Measurements from ENCODE around the gene SIL1.

GRCh38 chr5:138536573-138537591, 6.2 kb downstream of the ETF1 start:
- RRBS = no CpG with 5 or more reads among the region's 4 CpGs

DNA sequence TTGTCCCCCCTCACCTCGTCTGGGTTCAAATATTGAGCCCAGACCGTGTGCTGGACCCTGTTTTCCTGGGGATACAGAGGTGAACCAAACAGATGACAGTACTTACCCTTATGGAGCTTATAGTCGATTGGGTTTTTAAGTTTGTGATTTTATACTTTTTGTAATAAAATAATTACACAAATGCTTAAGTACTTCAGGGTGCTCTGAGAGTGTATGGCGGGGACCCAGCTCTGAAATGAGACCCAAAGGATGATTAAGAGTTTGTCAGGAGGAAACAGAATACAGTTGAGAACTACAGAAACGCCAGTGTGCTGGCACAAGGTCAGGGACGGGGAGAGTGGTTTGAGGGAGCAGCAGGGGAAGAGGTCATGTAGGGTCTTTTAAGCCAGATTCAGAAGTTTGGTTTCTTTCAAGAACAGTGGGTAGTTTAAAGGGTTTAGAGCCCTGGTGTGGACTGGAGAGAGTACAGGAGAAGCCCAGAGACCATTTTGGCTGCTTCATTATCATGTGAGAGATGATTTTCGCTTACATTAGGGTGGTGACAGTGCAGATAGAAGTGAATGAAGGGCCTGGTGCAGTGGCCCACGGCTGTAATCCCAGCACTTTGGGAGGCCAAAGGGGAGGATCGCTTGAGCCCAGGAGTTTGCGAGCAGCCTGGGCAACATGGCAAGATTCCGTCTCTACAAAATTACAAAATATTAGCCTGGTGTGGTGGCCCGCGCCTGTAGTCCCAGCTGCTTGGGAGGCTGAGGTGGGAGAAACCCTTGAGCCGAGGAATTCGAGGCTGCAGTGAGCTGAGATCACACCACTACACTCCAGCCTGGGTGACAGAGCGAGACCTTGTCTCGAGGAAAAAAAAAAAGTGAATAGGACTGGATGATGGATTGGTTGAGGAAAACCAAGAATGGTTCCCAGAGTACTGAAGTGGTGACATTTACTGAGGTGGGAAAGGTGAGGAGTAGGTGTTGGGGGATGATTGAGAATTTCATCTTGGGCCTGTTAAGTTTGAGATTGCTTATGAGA, 1.3 kb upstream of the ETF1 start:
- RRBS = no CpG with 5 or more reads among the region's 17 CpGs

GRCh38 chr5:138557141-138557754, 14.2 kb upstream of the ETF1 start:
- RRBS = no CpG with 5 or more reads among the region's 8 CpGs

DNA sequence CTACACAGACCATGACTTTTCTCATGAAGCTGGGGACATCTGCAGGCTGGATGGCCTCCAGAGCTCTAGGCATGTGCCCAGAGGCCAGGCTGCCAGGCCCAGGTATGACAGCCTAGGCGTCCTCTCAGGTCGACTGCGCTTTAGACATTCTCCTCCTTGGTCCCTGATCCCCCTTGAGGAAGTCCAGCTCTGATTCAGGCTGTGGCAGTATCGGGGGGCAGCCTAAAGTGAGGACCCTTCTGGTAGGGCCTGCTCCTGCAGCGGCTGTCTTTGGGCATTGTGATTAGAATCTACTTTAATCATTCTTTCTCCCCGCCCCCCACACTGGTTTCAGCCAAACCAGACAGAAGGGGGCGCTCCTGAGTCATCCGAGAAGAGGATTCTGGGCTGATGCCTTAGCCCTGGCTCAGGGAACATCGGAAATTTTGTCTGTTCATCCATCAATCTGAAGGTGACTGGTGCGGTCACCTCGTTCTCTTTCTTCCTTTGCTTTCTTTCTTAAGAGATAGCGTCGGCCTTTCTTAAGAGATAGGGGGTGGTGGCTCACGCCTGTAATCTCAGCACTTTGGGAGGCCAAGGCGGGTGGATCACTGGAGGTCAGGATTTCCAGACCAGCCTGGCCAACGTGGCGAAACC, 66.6 kb upstream of the HSPA9 start:
- RRBS = no CpG with 5 or more reads among the region's 17 CpGs

- RRBS = no CpG with 5 or more reads among the region's 15 CpGs
Measured at GRCh38 chr5:138953229-138953930, 78.2 kb upstream of the LRRTM2 start.

DNA sequence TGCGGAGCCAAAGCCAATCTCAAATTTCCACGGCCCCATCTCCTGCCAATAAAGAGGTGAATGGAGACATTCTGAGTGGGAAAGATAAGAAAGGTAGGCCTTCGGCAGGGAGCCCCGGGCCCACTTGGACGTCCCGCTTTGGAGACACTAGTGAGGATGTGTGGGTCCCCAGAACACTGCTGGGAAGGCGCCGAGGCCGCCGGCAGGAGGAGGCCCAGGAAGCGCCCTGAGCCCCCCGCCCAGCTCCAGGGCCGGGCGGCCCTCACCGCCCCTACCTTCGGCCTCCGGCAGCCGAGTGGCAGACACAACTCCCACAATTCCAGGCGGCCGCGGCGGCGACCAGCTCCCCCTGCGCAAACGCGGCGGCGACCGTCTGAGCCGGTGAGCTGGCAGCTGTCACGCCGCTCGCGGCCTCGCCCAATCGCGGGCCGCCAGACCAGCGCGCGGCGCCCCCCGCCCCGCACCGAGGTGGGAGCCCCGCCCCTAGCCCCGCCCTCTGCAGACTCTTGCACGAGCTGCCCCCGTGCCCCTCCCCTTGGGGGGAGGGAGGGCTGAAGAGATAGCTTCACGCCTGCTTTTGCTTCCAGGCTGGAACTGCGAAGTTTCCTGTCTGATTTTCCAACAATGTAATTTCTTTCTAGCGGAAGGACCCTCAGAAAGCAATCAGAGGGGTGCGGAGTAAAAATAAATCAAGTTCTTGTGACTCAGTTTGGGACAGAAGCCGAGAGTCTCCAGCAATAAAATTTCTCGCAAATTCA, at the start of gene SIL1:
SIL1 (minus strand) TSS at position 375 of the 758 bp plus-strand sequence.
- RRBS = under 1% methylated on average over 19 of the region's 55 CpGs

DNA sequence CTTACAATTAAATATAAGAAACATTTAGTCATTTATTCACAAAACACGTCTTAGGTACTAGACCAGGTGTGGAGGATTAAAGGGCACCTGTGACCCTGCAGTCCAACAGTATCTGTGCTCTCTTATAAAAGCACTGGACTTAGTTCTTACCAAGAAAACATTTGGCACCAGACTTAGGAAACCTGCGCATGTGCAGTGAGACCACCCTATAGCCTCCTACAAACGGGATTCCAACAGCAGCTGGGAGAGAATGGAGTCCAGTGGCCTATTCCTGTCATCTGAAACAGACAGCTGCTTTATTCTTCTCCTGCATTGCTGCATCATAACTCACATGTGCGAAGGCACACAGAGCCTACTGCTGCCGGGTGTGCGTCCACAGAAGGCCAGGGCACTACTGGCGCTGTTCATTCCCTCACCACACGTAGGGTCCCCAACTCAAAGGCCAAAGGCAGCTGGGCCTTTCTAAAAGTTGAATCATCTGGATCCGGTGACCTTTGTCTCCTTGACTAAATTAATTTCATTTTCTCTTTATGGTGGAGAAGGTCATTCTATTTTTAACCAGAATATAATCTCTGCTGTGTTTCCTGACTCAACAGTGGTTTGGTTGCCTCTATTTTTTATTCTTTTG, 10.6 kb upstream of the SPATA24 start:
- RRBS = no CpG with 5 or more reads among the region's 9 CpGs

GRCh38 chr5:139495944-139496511, 13.5 kb upstream of the STING1 start:
- RRBS = no CpG with 5 or more reads among the region's 3 CpGs

DNA sequence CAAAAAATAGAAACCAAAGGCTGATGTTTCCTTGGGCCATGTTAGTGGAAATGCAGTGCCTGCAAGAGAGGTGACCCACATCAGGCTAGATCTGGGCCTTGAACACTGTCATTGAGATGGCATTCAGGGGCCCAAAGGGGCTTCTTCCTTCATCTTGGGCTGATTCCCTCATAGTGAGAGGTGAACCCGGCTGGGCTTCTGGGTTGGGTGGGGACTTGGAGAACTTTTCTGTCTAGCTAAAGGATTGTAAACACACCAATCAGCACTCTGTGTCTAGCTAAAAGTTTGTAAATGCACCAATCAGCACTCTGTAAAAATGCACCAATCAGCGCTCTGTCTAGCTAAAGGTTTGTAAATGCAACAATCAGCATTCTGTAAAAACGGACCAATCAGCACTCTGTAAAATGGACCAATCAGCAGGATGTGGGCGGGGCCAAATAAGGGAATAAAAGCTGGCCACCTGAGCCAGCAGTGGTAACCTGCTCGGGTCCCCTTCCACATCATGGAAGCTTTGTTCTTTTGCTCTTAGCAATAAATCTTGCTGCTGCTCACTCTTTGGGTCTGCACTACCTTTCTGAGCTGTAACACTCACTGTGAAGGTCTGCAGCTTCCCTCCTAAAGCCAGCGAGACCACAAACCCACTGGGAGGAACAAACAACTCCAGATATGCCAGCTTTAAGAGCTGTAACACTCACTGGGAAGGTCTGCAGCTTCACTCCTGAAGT, 20.4 kb upstream of the STING1 start:
- RRBS = no CpG with 5 or more reads among the region's 6 CpGs

- RRBS = no CpG with 5 or more reads among the region's 13 CpGs
Measured at GRCh38 chr5:139573441-139573932, 12.3 kb downstream of the UBE2D2 start.

- RRBS = no CpG with 5 or more reads among the region's 2 CpGs
Measured at GRCh38 chr5:139635554-139636747, 12.2 kb upstream of the CXXC5 start.

- RRBS = no CpG with 5 or more reads among the region's 52 CpGs
Measured at GRCh38 chr5:139646942-139648036, 860 bp upstream of the CXXC5 start.

- RRBS = no CpG with 5 or more reads among the region's 18 CpGs
Measured at GRCh38 chr5:139669156-139669808, 21.1 kb downstream of the CXXC5 start.

DNA sequence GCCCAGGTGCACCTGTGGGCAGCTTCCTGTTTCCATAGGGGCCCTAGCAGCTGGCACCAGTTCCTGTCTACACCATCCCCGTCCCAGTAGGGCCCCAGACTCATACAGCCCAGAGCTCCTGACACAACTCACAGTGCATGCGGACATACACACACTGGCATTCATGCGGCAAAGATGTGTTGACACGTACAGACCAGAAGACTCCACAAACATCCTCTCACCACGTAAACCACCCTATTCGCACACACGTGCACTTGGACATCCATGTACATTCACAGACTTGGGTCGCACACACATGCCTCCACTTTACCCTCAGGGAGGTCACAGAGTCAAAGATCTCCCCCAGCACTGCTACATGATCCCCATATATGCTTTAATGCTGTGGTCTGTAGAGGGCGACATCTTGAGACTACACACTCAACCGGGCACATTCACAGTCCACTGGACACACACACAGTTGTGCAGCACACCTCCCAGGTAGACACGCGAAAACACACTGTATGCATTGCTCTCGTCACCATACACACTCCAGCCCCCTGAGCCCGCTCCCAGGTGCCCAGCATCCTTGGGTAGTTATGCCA, 22.4 kb downstream of the CXXC5 start:
- RRBS = no CpG with 5 or more reads among the region's 14 CpGs

GRCh38 chr5:139690173-139691302, 42.4 kb downstream of the CXXC5 start:
- RRBS = no CpG with 5 or more reads among the region's 21 CpGs

DNA sequence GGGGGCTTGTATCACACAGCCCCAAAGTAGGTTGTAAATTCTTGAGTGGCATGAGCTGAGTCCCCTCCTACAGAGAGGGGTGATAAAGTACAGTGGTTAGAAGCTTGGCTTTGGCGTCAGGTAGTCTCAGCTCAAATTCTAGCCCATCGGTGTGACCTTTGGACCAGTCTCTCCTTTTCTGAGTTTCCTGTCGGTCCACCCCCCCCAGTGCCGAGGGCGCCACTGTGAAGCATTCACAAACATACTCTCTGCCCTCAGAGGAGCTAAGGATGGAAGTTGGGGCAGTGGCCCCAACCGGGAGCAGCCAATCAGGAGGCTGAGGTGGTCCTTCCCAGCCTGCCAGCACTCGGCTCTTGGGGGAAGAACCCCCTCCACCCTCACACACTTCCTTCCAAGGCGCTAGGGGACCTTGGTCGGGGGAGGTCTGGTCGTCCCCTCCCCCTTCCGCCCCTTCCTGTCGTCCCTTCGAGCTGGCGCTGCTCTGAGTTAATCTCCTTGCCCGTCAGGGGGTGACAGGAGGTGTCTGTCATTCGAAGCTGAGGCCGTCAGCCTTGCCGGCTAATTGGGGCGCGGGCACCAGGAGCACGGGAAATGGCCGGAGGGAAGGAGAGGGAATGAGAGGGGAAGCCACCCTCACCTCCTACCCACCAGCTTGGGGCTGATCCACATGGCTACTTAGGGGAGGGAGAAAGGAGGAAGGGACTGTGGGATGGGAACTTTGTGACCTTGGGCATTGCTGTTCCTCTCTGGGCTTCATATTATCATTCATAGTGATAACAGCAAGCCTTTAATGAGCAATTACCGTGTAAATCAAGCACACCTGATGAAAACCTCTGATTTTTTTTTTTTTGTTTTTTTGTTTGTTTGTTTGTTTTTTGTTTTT, 53.1 kb downstream of the CXXC5 start:
- RRBS = no CpG with 5 or more reads among the region's 23 CpGs

- RRBS = no CpG with 5 or more reads among the region's 10 CpGs
Measured at GRCh38 chr5:140013966-140014540, 29.0 kb downstream of the NRG2 start.

GRCh38 chr5:140182821-140183063, 7.8 kb downstream of the CYSTM1 start:
- RRBS = no CpG with 5 or more reads among the region's 4 CpGs

DNA sequence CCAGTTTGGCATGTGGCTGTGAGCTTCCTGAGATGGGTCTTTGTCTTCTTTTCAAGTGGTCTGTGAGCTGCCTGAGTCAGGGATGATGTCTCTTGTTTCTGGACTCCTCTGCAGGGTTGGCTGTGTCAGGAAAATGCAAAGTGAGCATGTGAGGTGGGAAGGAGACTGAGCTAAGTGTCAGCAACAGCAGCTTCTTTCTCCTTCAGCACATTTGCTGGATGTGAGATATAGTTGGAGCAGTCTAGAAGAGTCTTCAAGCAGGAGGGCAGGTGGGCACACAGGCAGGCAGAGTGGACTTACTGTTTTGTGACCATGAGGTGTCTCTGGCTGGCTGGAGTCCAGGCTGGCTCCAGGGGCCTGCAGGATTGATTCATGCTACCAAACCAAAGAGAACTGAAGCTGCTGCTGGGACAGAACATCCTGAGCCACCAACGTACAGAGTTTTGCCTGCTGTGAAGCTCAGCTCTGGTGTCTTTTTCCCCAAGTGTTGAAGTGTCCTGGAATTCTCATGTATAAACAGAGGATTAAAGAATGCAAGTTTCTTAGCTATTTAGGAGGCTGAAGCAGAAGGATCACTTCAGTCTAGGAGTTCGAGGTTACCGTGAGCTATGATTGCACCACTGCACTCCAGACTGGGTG, 45.6 kb downstream of the CYSTM1 start:
- RRBS = no CpG with 5 or more reads among the region's 3 CpGs

- RRBS = no CpG with 5 or more reads among the region's 4 CpGs
Measured at GRCh38 chr5:140332786-140333258, 13.6 kb downstream of the HBEGF start.